ENCODE data around the genes DCP2 and FEM1C.

- RRBS = no CpG with 5 or more reads among the region's 4 CpGs
These were observed 31.2 kb downstream of the PJA2 start for GRCh38 chr5:109378158-109379397.

DNA sequence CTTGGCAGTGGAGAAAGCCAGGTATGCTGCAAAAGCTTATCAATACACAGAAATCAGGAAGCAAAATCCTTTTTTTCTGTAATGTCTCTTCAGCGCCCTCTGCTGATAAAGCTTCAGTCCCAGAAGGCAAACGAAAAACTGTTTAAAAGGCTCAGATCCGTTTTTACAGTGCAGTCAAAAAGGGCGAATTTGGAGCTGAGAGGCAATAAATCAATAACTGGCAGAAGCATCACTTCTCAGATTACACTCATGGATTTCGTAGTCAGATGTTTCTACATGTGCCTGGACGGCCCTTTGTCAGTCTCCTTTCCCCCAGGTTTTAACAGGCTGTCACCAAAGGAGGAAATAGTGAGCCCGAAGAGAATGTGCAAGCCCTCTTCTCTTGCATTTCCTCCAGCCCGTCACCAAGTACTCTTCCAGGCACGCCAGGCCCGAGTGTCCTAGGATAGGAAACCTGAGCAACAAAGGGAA is 1.0 kb upstream of the MAN2A1 start:
- RRBS = no CpG with 5 or more reads among the region's 10 CpGs

GRCh38 chr5:109868500-109869402 is 179.0 kb downstream of the MAN2A1 start:
- RRBS = no CpG with 5 or more reads among the region's 4 CpGs

GRCh38 chr5:110927486-110927880 is 144.0 kb upstream of the TSLP start:
- RRBS = no CpG with 5 or more reads among the region's 4 CpGs

DNA sequence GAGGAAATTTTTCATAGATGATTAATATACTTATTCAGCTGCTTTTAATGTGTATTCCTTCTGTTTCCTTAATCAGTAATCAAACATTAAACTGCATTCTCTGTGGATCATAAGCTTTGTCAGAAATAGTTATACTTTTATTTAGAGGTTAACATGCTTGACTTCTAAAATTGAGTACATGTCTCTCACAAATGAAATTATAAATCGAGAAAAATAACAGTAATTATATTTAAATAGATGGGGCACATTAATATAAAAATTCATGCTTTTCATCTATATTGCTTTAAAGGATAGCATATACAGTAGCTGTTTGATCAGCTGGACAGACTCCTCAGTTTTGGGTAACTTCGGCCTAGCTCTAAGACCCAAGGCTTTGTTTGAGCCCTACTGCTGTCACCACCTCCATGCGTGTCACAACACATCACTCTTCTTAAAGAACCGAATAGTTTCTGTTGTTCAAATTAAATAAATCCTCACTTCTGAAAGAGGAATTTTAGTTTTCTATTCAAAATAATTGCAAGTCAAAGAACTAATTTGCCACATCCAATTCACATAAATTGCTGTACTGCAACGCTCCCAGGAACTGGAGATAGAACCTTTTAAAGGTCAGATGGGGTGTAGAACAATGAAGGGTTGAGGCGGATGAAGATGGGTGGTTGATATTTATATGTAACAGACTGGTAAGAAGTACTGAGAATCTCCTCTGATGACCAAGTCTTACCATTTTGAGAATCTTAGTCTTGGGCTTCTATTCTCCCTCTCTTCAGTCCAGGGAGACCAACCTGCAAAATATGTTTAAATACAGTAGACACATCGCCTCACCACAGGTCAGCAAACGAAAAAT is 1.7 kb downstream of the NREP start:
- RRBS = no CpG with 5 or more reads among the region's 8 CpGs

DNA sequence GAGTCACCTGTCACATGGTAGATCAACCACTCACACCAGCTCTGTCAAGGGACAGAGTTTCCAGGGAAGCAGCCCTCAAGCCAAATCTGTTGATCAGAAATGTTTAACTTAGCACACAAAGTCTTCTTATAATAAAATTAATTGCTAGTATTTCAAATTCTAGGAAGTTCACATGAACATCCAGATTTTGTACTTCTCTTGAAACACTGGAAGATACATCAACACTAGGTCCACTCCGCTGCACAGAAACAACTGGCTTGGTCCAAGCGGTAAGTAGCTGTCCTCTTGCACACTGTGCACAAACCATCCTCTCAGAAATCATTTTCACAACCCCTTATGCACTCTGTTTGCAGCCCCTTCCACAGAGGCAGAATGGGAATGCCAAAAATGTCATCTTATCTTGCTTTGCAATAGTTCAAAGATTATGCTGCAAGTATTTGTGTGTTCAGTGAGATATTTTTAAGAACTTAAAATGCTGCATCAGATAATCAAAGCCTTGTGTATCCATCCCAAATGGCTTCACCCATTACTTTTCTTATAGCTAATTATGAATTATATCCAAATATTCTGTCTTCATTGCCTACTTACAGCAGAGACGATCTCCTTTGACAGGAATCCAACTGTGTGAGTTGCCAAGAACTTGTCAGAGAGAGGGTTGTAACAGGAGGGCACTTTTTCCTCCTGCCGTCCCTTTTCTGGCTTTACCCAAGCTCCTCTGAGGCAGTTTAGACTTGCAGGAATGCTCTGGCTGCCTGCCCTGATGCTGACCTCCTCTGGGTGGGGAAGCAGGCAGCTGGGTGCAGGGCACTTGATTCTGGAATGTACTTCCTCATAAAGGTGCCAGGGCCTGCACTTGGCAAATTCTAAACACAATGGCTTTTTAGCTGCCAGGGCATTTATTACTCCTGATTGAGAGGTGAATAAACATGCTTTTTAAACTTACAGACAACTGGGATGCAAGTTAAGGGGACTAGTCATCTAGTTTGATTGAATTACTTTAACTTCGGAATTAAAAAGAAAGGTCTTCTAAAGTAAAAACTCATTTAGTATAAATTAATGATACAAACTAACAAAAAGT is 190.7 kb downstream of the EPB41L4A start:
- RRBS = no CpG with 5 or more reads among the region's 5 CpGs

GRCh38 chr5:112286807-112287519 is 132.1 kb downstream of the EPB41L4A start:
- RRBS = no CpG with 5 or more reads among the region's 5 CpGs

DNA sequence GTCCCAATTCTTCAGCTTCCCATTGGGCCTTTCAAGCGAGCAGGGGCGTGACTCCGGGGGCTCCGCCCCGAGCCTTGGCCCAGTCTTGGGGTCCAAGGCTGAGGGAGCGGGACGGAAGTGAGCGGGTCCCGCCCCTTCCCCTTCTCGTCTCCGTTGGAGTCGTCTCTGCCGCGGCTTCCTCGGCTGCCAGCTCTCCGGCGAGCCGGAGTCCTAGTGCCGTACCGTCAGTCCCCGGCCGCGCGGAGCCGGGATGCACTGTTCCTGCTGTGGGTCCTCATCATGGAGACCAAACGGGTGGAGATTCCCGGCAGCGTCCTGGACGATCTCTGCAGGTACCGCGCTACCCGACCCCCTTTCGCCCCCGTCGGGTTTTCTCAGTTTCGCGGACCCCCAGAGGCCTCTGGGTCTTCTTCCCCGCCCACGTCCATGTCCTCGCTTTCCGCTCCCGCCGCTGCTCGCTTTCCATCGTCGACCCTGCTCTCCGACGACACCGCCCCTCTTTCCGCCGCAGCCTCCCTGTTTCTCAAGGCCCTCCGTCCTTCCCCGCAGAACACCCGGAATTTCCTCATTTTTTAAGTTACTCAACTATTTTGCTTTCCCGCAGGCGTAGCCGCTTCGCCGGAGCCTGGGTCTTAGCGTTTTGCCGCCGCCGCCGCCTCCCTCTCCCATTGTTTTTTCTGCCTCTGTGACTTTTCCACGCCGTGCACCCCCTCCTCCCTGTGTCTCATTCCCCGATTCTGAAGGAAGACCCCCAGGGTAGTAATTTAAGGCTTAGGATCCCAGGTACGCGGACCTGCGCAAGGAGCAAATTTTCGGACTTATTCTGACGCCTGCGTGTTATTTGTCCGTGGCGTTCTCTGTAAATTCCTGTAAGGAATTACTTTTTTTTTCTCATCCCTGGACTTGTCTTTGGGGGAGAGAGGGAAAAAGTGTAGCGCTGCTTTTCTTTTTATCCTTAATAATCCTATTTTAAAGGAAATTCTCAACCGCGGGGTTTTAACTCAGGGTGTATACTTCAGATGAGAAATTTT is at the start of gene DCP2:
DCP2 (plus strand) TSS at position 144 of the 1,031 bp plus-strand sequence.
- RRBS = 3% methylated on average over 9 of the region's 78 CpGs

DNA sequence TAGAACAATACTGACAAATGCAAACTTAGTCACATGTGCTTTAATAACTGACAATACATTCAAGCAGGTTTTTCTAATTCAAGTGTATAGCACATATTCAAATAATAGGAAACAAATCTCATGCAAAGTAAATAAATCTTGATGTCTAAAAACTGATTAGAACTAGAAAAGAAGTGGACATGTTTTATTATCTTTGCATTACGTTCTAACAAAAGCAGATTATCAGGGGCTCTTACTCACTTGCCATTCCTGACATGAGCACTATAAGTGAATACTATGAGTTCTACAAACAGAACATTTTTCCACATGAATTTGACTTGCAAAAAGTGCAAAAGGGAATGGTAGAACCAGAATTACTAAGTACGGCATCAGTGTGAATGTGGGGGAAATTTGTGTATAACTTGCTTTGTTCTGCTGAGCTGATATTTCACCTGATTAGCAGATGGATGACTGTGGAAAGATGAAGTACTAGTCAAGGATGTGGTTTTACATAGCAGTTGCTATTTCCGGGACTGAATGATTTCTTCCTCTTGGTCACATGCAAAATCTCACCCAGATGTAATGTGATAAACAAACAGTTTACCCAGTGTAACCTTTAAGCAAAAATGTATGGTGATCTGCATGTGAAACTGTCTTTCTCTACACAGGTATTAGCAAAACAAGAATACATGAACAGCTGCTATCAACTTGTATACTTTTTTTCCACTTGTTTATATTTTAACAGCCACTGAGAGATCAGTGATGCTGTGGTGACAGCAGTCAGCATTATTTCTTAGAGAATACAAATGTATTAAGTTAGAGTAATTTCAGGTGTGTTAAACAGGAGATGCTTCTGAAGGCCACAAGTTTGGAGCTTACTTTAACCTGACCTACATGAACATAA is 46.0 kb downstream of the DCP2 start:
- RRBS = no CpG with 5 or more reads among the region's 3 CpGs

DNA sequence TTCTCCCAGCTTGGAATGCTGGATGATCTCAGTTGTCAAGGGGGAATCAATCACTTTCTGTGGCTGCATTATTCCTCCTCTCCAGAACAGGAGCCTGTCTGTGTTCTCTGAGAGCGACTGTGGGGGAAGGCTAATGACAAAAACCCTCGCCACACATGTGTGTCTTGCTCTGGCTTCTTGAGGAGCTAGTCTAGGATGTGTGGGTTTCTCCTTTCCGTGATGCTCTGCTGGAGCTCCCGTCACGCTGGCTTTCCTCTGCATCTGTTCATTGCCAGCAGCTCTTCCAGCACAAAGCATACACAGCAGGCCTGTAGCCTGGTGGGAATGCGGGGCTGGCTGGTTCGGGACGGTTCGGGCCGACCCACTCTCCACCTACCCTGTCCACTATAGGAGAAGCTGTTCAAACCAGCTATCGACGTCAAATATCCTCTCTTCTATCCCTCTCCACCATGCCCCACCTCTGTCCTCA is 82.9 kb downstream of the DCP2 start:
- RRBS = no CpG with 5 or more reads among the region's 12 CpGs

GRCh38 chr5:113234356-113234991 is 200.3 kb downstream of the TSSK1B start:
- RRBS = no CpG with 5 or more reads among the region's 2 CpGs

- RRBS = no CpG with 5 or more reads among the region's 9 CpGs
These were observed 184.4 kb downstream of the TSSK1B start for GRCh38 chr5:113250127-113251028.

DNA sequence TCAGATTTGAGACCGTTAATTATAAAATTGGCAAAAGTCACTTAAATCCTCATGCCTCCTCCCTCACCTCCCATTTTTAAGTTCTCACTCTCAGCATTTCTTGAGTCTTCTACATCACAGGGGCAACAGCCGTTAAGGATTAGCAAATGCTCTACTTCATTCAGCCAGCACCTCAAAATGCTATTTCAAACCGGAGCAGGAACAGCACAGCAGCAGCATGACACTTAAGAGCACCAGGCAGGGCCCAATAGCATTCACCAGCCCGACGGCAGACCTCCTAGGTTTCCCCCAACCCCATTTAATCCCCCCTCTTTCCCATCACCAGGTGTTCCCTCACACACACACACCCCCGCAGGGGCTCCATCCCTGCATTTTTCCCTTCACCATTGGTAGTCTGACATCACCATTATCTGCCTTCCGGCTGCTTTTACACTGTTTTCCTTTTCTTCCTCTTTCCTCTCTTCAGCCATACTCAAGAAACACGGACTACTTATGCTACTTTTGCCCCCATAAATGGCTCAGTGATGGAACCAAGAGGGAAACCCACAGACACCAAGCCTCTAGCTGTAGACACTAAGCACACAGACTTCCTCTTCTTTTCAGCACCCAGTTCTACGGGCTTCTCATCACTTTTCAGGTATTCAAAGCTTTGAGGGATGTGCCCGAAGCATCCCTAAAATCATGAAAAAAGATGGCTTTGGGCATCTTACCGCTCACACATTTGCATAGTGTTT is 141.7 kb downstream of the TSSK1B start:
- RRBS = no CpG with 5 or more reads among the region's 11 CpGs

GRCh38 chr5:114185257-114185680 is 176.6 kb upstream of the KCNN2 start:
- RRBS = no CpG with 5 or more reads among the region's 8 CpGs

- RRBS = no CpG with 5 or more reads among the region's 9 CpGs
These were observed 1.7 kb upstream of the KCNN2 start for GRCh38 chr5:114360118-114360577.

DNA sequence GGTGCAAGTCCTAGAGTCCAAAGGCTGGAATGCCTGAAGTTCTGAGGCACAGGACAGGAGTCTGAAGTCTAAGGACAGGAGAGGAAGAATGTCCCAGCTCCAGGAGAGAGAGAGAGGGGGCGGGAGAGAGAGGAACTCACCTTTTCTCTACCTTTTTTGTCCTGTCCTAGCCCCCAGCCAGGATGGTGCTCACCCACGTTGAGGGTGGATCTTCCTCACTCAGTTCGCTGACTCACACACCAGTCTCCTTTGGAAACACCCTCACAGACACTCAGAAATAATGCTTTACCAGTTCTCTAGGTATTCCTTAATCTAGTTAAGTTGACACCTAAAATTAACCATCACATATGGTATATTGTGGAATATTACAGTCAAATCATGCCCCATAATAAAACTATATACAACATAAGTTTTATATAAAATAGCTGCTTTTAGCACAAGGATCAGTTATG is 49.7 kb downstream of the KCNN2 start:
- RRBS = no CpG with 5 or more reads among the region's 3 CpGs

- RRBS = no CpG with 5 or more reads among the region's 5 CpGs
These were observed 93.9 kb downstream of the FEM1C start for GRCh38 chr5:115450510-115451284.

DNA sequence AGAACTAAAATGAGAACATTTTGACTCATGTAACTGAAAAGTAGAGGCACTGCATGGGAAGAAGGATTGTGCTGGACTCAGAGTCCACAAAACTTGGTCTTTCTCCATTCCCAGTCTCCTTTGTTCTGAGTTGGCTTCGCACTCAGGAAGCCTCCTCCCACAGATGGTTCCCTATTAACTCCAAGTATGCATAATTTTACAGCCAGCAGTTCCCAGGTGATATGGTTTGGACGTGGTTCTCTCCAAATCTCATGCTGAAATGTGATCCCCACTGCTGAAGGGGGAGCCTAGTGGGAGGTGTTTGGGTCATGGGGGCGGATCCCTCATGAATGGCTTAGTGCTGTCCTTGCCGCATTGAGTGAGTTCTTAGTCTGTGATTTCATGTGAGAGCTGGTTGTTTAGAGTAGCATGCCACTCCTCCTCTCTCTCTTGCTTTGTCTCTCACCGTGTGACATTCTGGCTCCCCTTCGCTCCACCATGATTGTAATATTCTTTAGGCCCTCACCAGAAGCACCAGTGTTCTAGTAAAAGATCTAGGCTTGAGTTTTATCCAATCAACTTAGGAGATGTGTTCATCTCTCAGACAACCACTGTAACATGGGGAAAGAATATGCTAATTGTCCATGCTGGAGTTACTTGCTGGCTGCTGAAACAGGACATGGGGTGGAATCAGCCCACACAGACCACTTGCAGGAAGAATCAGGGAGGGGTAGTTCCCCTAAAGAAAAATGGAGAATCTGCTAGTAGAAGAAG is 86.4 kb downstream of the FEM1C start:
- RRBS = no CpG with 5 or more reads among the region's 6 CpGs

- RRBS = 4% methylated on average over 34 of the region's 42 CpGs
These were observed at the start of gene FEM1C for GRCh38 chr5:115544610-115544939. TSS of gene FEM1C (minus strand) at chr5:115544775.

DNA sequence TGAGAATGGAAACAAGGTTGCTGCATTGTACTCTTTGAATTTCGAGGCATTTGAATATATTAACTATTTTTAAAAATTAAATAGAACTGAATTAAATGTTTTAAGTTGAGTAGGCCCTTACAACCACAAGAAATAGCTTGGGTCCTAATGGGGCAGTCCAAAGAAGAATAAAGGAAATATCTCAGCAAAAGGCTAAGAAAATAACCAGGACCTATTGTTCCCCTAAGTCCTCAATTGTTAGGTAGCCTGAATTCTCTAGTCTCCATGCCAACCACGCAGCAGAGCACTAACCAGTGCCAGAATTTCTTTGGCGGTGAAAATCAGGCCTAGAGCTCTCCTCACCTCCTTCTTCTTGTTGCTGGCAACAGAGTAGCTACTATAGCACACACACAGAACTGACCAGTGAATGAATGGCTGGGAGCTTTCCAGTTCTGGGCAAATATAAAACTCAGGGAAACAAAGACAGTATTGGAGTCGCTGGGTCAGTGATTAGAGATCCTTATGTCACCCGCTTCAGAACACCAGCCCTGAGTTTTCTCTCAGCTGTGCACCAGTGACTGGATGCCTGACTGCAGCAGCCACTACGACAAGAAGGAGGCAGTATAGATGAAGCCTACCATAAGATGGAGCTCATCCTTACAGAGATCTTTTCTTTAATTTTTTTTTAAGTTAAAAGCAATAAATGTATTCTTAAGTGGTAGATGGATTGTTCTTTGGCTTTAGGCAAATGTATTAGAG is 26.8 kb upstream of the FEM1C start:
- RRBS = no CpG with 5 or more reads among the region's 6 CpGs